Foreskin fibroblast (primary cell): ENCODE measurements around a stretch of chr6.

DNA sequence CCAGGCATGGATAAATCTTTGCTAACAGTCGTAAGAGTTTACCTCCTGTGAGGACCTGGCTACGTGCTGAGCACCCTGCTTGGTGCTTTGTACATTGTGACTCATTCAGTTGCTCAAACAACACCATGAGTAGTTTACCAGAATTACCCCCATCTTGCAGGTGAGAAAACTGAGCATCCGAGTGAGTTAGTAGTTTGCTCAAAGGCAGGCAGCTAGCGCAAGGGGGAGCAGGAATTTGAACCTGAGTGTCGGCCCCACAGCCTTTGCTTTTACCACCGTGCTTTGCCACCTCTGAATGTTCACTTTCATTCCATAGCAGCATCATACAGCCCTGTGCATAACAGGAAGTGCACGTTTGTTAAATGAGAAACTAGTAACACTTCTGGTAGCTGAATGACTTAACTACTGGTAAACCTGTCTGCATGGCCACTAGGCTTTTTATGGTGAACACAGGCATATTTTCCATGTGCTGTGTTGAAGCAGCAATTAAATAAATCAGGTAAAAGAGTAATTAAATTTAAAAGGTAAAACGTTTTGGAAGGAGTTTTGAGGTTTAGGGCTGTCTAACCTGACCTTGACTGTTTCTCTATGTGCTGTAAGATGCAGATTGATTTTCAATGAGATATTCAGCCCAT, 122.0 kb downstream of the MTHFD1L start:
- RRBS, result no CpG with 5 or more reads among the region's 8 CpGs

GRCh38 chr6:151036807-151037417, 171.4 kb downstream of the MTHFD1L start:
- RRBS, result no CpG with 5 or more reads among the region's 13 CpGs

- RRBS, result no CpG with 5 or more reads among the region's 12 CpGs
Measured at GRCh38 chr6:151054223-151054929, 185.4 kb upstream of the AKAP12 start.

DNA sequence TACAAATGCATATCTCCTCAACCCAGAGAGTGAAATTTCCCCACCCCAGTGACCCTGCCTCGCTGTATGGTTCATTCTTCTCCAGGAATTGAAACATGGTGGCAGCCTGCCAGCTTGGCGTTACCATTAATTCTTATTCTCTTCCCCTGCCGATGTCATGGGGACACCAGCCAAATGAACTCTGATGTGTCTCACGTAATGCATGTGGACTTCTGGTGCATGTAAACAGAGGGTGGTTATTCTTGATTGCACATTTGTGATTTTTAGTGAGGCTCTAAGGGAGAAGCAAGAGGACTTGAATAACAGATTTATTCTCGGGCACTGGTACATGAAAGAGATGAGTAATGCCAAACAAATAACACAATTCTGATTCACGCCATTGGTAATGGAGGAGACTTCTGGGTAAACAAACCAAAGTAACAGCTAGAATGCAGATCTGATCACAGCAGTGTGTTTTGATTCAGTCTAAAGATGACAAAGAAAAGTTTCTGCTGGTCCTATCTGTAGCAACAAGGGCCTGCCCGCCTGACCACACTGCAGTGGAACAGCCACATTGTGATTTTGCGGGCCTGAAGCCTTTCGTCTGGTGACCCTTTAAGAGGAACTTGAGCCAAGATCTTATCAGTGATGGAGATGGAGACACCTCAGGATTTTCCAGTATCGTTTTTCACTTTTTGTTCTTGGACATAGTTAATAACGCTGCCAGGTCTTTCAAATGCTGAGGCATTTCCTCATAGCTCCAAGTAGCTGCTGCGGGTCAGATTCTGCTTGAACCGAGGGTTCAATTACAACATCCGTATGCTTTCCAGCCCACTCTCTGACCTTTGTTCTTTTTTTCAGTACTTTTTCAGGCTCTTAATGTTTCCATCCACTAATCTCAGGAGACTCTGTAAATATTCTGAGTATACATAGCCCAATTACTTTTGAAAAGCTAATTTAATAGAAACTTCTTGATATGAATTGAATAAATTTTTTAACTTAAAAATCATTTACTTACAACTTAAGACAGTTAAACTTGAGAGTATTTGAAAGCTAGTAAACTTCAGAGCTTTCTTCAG, 171.7 kb upstream of the AKAP12 start:
- RRBS, result no CpG with 5 or more reads among the region's 14 CpGs

DNA sequence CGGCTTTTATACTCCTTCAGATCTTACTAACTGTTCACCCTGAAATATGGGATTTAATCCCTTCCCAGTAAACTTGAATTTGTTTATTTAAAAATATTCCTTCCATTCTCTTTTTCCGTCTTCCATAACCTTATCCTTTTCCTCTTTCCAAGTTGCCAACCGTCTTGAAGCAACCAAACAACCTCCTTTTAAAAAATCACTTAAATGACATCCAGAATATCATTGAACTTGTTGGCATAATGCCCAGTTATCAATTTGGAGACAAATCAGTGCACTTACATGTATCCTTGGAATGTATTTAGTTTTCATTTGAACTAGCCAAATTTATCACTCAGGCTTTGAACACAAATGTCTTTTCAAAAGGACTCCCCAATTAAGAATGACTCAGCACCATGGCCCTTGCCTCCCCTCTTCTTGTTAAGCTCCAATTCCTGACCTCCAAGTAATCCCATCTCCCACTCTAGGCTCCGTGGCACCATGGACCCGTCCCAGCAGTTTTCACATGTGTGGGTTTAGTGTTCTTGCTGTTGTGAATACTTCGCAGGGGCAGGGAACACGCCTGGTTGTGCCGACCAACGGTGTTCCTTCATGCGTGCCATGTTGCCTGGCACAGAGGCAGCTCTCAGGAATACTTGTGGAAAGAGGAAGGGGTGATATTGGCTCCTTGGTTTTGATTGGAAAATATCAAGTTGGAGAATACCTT, 2.6 kb downstream of the AKAP12 start:
- RRBS, result no CpG with 5 or more reads among the region's 10 CpGs

DNA sequence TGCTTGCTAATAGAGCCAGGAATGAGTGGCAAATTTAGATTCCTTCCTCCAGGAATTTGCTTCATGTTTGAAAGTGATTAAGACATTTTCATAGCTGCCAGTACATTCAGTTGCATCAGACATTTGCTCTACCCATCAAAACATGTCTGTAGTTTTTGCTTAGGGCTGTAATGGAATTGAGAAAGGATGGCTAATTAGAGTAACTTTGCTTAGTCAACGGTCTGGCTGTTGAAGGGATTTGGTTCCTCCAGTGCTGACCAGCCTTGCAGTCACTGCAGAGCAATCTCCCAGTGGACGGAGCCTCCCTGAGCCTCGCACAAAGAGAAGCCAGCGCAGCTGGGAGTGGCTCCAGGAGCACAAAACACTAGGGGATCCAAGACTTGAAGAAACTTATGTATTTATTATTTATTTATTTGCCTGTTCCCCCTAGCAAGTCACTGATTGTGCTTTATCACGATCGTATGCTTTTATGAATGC, 36.6 kb downstream of the AKAP12 start:
- RRBS, result no CpG with 5 or more reads among the region's 6 CpGs

DNA sequence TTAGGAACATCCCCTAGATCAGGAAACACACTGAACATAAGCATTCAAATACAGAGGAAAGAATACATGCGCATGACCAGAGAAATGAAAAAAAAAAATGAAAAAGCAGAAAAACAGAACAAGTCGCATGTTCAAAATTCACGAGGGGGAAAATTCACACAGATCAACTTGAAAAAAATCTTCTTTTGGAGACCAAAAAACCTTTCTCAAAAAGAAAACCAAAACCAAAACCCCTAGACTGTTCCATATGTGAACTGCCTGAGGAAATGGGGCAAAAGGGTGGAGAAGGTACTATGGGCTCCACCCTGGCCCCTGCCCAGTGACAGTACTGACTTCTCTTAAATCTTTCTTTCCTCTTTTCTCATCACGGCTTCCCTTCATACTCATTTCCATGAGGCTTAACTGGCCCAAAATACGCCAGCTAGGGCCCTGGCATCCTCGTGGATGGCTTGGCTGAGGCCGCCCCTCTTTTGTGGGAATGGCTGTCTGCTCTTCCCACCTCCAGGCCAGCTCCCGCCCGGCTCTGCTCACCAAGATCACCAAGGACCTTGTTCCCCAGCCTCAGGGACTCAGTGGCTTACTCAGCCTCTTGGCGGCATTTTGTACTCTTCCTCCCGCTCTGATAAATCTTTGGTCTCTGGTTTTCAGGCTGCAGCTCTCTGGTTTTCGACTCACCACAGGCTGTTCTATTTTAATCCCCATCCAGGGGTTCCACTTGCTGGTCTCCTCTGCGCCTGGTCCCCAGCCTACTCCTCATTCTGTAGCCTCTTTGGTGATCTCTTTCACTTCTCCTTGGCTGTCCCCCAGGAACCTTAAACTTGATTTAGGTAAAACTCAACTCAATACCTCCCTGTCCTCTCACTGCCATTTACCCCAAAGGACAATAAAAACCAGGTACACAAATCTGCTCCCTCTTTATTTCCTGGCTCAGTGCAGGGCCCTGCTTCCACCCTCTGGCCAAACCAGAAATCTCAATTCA, 11.0 kb downstream of the ZBTB2 start:
- RRBS, result no CpG with 5 or more reads among the region's 13 CpGs

DNA sequence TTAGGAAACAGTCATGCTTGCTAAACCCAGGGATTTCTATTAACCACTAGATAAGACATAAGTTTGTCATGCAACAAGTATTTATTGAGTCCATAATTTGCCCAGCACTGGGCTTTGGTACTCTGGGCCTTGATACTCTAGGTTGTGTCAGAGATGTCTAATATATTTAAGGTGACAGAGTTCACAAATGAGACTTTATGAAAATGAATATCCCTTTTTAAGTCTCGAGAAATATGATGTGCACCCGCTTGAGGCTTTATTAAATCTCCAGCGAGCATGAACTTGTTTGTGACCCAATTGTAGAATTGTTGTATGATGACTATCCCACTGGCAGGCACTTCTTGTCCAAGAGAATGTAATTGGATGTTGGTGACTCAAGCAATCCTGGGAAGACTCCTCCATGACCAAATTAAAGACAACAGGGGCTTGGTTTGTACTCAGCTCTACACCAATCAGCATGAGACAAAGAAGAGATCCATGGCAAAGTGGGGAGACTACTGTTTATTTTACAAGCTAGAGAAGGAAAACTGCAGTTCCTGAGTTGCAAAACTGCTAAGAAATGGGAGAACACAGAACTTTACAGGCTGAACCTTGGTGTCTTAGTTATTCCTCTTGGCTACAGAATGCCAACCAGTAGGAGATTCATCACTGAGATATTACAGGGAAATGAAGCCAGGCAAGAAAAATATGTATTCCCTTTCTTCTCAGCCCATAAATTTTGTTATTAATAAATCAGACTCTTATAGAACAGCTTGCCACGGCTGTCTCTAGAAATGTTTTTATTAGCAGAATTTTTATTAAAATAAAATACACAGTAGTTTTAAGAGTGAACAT, 109.4 kb downstream of the ESR1 start:
- RRBS, result no CpG with 5 or more reads among the region's 4 CpGs

- RRBS, result no CpG with 5 or more reads among the region's 13 CpGs
Measured at GRCh38 chr6:152277684-152278470, 359.3 kb downstream of the SYNE1 start.

DNA sequence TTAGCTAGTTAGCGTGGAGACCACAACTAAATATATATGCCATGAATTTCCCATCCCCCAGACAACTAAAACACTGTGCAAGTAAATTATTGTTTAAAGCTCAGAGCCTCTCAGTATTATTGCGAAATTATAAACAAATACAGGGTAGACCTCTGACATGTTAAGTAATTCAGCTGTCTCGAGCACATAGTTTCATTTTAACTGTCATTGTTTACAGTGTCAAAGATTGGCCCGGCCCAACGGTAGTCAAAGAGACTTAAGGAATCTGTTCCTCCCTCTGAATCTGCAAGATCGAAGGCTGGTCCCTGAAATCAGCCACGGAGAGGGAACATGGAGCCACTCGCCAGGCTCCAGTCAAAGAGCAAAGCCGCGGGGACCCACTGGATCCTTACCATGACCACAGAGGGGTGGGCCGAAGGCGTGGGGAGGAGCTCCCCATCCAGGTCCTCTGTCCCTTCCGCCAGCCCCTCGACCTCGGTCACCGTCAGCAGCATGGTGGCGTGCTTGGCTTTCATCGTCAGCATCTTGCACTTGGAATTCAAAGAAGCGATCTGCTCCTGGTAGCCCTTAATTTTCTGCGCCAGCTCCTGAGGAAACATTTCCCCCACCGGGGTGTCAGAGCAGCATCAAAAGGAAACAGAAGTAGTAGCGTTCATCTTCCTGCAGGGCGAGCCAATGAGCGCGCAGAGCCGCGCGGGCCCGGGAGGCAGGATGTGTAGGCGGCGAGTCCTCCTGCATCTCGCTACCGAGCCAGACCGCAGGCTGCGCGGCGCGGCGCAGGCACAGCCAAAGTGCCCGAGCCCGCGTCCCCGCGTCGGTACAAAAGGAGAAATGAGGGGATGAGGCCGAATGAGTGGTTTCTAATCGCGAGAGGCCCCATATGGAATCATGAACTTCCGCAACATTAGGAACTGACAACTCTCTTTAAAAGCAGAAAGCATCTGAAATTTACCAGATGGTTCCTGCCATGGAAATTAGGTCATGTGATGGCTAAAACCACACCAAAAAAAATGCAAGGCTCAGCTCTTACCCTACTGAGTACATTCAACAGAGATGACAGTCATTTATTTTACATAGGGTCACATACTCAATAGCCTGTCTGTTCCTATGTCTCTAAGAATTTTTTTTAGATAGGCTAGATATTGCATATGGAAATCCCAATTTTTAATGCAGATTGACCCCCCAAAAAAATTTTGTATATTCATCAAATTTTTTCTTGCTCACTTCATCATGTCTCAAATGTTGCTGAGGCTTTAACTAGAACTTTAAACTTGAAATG, 335.2 kb downstream of the SYNE1 start:
- RRBS, result under 1% methylated on average over 8 of the region's 49 CpGs

DNA sequence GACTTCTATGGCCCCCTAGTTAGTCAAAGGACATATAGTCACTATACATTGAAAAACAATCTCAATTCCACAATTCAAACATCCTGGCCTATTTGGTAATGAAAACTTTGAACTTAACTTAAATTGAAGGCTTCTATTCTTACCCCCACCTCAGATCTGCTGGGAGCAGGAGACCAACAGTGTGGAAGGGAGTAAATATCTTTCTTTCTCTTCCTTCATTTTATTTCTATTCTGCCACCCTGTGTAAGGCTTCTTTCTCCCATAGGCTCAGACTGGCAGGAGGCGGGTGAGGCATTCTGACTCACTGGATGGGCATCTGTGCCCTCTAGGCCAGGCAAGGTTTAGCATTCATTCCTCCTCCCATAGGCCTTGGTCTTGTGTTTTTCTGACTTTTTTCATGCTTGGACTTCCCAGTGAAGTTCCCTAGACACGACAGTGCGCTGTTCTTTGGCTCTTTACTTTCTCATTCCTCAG, 235.3 kb downstream of the SYNE1 start:
- RRBS, result no CpG with 5 or more reads among the region's 3 CpGs

DNA sequence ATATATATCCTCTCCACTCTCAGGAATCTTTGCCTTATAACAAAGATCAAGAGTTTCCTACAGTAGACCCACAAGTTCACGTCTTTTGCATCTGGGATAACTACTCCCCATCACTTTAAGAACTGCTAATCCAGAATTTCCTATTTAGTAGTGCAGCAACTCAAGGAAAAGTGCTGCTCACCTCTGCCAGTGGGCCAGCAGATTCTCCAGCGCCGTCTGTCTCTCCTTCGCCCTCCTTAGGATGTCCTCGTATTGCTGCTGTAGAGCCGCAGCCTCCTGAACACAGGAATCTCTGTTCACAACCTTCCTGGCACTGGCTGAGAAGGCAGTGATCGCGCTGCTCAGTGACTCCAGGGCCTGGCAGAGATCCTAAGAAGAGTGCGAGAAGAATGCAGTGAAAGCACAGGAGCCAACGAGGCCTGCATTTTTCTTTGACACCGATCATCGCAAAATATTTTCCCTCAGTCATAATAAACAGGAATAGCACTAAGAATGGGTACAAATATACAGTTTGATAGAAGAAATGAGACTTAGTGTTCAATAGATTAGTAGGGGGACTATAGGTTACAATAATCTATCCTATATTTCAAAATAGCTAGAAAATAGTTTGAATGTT, 209.0 kb downstream of the SYNE1 start:
- RRBS, result no CpG with 5 or more reads among the region's 12 CpGs

- RRBS, result no CpG with 5 or more reads among the region's 4 CpGs
Measured at GRCh38 chr6:152700445-152700762, 2.7 kb downstream of the MYCT1 start.

DNA sequence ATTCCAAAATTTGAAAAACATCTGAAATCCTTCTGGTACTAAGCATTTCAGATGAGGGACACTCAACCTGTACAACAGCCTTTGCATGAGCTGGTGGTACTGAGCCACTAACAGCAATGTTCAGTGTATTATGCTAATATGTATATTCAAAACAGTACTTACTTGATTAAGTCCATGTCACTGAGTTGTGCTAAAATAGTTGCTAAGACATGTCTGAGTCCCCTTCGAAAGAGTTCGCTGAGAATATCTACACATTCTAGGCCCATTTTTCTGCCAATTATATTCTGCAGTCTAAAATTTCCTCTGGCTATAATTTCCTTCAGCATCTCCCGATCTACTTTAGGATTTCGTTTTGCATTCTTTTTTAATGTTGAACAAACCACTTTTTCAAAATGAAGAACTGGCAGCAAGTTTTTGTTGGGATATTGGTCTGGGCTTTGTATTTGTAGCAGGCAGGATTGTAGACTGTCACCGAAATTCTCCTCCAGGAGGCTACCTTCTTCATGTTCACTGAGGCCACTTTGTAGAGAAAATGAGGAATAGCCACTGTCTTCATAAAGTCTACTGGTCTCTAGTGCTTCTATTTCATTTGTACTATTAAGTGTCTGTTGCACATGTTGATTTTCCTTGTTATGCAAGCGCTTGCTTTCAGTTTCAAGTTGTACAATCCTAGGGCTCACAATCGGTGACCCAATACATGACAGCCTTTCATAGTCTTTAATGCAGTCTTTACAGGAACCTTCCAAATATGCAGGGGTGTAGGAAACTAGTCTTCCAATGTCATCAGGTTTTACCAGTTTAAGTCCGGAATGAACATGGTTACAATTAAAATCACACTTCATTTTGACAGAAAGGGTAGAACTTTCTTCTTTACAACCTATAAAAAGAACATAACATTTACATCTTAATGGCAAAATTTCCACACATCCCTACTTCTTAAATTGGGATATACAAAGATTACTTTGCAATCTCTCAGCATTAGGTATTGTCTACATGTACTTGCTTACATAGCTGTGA, 7.8 kb downstream of the FBXO5 start:
- RRBS, result no CpG with 5 or more reads among the region's 8 CpGs

- RRBS, result no CpG with 5 or more reads among the region's 2 CpGs
Measured at GRCh38 chr6:153316125-153316457, 185.0 kb upstream of the RGS17 start.

DNA sequence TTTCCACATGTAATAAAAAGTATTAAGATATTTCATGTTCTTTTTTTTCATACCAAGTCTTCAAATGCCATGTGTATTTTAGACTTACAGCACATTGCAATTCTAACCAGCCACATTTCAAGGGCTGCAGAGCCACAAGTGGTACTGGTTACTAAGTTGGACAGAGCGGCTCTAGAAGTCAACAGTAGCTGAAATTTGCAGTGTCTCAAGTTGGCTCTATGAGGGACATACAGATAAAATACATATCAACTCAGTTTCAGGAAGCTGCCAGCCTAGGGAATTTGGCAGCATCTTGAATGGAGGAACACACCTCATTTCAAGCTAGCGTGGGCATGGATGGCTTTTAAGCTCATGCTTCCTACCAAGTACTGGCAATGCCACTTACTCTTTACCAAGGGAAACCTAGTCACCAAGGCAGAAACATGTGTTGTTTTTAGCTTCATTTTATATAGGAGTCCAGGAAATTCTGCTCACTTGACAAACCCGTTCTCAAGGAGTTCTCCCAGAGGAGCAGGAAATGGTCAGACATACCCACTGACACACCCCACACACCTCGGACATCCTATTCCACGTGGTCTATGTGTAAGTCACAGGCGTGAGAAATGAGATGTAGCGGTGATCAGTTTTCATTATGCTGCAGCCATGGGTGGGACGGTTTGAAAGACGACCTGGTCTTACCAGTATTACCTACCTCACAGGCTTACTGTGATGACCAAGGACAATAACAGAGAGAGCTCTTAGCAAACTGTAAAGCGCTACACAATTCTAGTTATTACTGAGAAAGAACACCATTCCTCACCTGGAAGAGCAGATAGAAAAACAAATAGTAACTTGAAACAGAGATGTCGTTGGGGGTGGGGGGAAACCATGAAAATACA, 2.0 kb downstream of the CNKSR3 start:
- RRBS, result no CpG with 5 or more reads among the region's 11 CpGs

DNA sequence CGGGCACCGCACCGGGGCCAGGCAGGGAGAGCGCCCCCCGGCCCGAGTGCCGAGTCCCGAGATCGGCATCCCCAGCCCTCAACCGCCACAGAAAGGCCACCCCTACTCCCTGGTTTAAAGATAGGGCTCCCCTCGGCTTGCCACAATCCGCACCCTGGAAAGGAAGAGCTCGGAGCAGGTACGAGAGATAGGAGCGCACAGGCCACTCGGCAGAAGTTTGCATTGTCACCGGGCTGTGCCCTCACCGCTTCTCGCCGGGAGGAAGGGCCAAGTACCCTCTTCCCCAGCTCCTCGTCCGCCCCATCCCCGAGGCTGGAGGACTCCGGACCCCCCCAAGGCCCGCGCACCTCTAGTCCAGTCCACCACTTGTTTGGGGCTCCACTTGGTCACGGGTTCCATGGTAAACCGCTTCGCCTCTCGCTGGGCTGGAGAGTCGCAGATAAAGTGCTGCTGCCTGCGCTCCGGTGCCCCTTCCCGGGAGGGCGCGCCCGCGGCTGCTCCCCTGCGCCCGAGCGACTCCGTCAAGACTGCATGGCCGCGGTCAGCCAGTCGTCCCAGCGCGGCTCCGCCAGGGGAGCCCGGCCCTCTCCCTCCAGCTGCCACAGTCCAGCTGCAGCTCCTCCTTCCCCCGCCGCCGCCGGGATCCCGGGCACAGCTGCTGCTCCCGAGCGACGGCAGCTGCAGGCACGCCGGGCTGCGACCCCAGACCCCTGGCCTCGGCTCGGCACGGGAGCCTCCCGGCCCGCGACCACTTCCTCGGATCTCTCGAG, 584 bp downstream of the CNKSR3 start:
- RRBS, result 3% methylated on average over 36 of the region's 68 CpGs

DNA sequence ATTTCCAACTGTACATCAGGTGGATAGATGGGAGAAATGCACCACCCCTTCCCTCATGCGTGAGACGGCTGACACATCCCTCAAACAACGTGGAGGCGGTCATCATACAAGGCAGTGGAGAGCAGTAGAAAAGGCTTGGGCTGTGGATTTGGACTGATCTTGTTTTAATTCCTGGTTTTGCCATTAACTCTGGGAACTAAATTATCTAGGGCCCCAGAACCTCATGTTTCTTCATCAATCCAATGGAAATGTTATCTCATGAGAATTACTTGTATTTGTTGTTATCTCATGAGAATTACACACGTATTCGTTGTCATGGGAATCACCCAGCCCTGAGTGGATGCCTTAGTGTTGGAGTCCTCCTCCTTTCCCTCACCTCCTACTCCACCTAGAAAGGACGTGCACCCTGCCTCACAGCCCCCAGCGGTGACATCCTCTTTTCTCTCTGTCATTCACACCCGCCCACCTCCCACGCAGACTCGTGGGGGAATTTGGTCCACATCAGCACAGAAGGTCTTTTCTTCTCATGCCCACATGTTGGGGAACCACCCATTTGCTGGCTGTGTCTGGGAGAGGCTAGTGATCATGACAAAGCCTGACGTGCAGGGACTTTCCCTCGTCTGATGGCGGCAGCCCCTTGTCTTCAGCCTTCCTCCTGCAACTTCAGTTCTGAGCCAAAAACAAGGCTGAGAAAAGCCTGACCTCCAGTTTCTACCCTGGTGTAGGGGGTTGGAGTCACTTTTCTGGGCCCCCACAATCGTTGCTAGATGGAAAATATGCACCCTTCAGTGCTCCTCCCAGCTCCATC, 95.9 kb upstream of the CNKSR3 start:
- RRBS, result no CpG with 5 or more reads among the region's 15 CpGs

DNA sequence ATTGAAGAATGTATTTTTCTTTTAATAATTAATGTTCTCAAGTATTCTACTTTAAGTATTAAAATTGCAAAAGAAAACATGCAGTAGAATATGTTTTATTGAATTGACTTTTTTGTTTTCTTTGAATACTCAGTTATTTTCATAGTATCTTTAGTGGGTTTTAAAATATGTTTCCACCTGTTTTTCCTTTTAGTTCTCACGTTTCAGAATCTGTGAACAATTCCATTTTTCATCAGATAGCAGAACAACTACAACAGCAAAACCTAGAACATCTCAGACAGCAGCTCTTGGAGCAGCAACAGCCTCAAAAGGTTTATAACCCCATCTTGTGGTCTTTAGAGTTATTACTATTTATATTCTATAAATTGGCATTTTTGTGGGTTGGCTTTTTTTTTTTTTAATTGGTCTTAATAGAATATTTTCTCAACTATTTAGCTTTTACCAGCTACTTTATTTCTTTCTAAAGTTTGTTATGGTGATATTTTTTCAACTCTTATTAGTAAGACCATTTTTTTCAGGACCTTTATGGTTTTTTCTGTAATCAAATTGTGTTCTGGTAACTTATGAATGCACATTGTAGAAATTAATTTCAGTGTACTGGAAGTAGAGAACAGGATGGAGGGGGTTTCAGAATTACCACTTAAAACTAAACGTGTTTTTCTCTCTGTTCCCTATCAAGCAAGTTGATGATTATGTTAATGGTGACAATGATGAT, 72.1 kb downstream of the SCAF8 start:
- RRBS, result no CpG with 5 or more reads among the region's 2 CpGs

GRCh38 chr6:154807666-154809069, 75.0 kb downstream of the SCAF8 start:
- RRBS, result no CpG with 5 or more reads among the region's 10 CpGs